Aortic smooth muscle cell (primary cell): ENCODE measurements around a stretch of chr1.

DNA sequence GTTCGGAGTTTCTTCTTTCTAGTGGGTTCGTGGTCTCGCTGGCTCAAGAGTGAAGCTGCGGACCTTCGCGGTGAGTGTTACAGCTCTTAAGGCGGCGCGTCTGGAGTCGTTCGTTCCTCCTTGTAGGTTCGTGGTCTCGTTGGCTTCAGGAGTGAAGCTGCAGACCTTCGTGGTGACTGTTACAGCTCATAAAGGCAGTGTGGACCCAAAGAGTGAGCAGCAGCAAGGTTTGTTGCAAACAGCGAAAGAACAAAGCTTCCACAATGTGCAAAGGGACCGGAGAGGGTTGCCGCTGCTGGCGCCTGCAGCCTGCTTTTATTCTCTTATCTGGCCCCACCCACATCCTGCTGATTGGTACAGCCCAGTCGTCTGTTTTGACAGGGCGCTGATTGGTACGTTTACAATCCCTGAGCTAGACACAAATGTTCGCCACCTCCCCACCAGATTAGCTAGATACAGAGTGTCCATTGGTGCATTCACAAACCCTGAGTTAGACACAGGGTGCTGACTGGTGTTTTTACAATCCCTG, 14.8 kb downstream of the DISC1 start:
- RRBS: no CpG with 5 or more reads among the region's 22 CpGs

GRCh38 chr1:231818183-231818631, 191.6 kb downstream of the DISC1 start:
- RRBS: no CpG with 5 or more reads among the region's 6 CpGs

- RRBS: no CpG with 5 or more reads among the region's 2 CpGs
These were observed 40.7 kb upstream of the MAP10 start for GRCh38 chr1:232764403-232764939.

DNA sequence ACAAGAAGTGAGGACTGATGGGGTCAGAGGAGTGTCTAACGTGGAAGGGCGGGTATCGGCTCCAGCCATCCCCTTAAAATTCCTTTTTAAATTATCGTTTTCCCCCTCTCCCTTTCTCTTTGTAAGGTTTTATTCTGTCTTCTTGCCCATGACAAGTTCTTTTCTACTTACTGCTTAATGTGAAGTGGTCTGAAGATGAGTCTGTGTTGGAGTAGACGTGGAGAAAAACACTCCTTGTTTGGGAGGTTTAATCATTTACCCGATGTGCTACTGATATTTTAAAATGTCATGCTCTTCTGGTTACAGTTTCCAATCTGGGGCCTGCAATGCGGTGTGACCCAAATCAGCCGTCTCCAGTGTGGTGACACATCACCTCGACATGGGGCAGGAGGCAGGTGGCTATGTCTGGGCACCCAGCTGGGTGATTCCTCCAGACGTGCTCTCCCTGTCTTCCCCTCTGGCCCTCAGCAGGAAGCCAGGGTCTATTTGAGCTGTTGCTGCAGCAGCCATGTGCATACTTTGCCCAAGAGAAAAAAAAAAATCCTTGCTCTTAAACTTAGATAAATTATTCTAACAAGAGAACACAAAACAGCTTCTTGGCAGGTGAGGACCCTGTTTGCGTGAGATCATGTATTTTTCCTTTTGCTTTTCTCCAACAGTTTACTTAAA, 39.0 kb upstream of the MAP10 start:
- RRBS: no CpG with 5 or more reads among the region's 11 CpGs

DNA sequence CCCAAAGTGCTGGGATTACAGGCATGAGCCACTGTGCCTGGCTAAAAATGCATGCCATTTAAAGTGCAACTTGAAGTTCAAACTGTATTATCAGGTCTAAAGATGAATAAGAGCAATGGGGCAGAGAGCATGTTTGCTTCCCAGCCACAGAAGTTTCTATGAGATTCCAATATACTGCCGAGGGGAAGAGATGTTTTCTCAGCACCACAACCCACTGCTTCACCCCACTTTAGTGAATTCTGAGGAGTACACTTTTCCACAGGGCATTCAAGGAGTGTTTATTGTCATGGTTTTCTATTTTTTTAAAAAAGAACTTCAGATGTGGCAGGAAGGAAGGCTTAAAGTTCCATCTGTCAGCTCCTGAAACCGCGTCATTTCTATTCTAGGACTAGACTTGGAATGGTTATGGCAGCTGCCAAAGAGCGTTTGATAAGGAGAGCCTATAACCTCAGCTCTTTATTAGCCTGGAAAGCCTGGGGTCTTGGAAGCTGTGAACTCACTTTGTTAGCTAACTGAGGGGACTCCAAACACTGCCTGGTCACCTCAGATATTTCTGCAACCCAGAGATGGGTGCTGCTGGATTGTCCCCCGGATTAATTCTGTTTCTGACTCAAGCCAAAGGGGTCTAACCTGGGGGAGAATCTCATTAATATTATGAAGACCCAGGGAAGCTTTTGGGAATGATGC, 80.2 kb downstream of the KCNK1 start:
- RRBS: no CpG with 5 or more reads among the region's 5 CpGs

DNA sequence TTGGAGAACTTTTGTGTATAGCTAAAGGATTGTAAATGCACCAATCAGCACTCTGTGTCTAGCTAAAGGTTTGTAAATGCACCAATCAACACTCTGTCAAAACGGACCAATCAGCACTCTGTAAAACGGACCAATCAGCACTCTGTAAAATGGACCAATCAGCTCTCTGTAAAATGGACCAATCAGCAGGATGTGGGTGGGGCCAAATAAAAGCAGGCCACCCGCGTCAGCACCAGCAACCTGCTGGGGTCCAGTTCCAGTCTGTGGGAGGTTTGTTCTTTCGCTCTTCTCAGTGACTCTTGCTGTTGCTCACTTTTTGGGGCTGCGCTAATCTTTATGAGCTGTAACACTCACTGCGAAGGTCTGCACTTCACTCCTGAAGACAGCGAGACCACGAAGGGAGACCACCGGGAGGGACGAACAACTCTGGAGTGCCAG, 110.3 kb downstream of the KCNK1 start:
- RRBS: no CpG with 5 or more reads among the region's 11 CpGs

GRCh38 chr1:234114768-234115075, 210.2 kb downstream of the SLC35F3 start:
- RRBS: no CpG with 5 or more reads among the region's 8 CpGs

GRCh38 chr1:234213732-234214654, 159.3 kb upstream of the COA6 start:
- RRBS: 3% methylated on average over 22 of the region's 60 CpGs

GRCh38 chr1:234214950-234215558, 158.2 kb upstream of the COA6 start:
- RRBS: no CpG with 5 or more reads among the region's 13 CpGs

DNA sequence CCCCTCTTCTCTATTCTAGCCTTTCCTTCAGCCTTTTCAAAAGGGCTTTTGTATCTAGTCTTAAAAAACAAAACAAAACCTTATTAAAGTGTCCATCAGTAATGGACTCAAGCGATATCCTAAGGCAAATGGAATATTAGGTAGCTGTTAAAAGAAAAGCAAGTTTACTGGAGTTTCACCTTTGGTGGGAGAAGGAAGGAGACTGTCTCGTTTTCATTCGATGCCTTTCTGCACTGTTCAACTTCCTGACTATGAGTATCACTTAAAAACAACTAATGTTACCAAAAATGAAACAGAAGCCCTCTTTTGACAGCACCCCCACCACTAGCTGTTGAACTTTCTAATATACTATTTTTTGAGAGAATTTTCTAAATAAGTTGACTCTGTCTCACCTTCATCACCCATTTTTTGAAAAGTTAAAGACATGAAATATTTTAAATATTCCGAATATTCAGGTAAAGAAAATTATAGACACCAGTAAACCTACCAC, 28.8 kb downstream of the COA6 start:
- RRBS: no CpG with 5 or more reads among the region's 4 CpGs

DNA sequence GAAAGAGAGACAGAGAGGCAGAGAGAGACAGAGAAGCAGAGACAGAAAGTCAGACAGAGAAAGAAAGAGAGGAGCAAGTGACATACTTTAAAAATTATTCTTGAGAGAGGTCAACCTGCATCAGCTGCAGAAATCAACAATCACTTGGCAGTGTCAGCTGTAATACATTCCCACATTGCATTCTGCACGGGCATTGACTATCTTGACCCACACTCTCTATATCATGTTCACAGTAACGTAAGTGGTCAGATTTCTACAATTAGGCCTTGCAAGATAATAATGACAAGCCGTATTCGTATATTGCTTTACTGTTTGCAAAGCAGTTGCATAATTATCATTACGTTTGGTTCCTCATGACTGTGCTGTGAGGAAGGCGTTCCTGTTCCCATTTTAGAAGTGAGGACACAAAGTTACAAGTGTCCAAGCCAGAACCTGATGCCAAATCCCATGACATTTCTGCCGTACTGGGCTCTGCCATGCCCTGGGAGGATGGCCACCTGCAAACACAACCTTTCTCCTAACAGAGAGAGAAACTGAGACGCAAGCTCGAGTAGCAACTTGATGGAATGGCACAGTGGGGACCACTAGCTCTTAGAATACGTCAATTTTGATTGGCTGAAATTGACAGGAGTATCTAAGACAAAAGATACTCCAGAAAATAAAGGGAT, 53.5 kb upstream of the TARBP1 start:
- RRBS: no CpG with 5 or more reads among the region's 10 CpGs

- RRBS: no CpG with 5 or more reads among the region's 6 CpGs
These were observed 56.8 kb upstream of the TARBP1 start for GRCh38 chr1:234535800-234536235.

DNA sequence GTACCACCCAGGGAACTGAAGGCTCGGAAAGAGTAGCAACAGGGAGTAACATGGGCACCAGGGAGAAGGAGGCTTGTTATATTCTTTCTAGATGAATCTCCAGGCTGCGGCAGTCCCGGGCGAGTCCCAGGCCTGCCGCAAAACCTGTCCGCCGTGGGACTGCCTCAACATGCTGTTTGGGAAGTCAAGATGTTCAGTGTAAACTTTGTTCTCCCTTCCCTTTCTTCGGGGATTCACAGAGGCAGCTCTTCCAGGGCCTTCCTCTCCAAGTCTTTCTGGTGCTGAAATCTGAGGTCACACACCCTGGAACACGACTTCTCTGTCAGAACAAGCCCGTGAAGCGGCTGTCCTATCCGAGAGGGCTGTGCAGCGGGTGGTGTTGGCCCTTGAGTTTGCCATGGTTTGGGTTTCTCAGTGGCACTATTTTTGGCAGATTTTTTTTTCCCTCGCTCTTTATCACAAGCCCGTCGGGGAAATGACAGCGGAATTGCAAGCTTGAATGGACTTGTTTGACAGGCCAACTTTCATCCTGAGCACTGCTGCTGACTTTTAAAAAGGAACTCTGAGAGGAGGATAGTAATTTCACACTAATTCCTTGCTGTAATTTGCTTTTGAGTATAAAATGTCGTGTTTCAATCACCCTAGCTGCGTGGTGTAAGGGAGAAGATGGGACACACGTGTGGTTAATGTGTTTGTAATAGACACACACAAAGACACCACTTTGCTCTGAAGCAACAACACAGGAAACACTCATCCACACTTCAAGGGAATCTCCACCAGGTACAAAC, 60.0 kb upstream of the TARBP1 start:
- RRBS: no CpG with 5 or more reads among the region's 20 CpGs

GRCh38 chr1:234582266-234582642, 27.7 kb downstream of the IRF2BP2 start:
- RRBS: no CpG with 5 or more reads among the region's 5 CpGs

GRCh38 chr1:234583732-234584916, 25.9 kb downstream of the IRF2BP2 start:
- RRBS: 32% methylated on average over 2 of the region's 15 CpGs

GRCh38 chr1:234746642-234747086, 136.7 kb upstream of the IRF2BP2 start:
- RRBS: no CpG with 5 or more reads among the region's 7 CpGs

DNA sequence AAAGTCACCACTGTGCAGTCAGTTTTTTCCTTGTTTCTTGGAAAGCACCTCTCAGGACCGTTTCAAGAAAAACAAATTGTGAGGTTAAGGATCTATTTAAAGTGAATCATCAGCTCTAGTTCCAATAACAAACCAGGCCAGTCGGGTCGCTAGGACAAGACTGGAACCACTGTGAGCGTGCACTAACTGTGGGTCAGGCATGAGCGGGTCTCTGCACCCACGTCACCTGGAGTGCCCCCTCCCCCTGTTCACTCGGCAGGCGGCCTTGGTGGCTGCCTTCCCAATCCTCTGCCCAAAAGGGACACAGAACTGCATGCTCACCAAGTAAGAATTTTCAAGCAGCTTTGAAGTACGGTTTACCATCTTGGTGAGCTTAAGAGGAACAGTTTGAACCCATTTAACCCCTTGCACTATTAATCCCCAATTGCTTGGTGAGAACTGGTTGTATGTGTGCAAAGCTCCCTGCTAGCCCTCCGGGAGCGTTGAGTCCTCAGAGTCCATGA, 199.6 kb upstream of the IRF2BP2 start:
- RRBS: no CpG with 5 or more reads among the region's 11 CpGs

DNA sequence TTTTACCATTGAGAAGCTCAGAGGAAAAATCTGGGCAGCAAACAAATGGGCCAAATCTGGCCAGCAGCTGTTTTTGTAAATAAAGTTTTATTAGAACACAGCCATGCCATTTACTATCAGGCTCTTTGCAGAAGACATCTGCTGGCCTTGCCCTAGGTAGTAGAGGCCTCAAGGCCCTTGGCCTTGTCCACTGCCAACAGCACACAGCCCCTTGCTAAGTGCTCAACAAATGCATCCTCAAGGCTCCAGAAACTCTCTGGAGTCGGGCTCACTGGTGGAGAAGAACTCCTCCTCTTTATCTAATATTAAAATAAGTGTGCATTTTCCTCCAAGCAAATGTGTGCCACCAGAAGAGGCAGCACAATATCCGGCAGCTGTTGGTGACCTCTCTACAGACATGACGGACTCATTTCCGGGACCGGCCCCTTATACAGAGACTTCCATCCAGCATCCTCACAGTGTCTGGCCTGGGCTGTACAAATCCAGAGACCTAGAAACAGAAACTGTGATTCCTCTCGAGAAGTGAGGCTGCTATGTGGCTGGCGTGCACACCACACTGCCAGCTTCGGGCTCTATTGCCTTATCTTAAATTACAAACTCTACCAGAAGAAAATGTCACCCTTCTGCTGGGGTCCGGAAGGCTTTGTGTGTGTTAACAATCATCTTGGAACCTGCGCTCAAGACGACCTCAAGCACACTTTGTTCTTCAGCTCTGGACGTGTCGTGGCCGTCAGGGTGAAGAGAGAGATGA, 203.9 kb downstream of the TOMM20 start:
- RRBS: 74% methylated on average over 2 of the region's 14 CpGs

- RRBS: no CpG with 5 or more reads among the region's 4 CpGs
These were observed 93.8 kb downstream of the TOMM20 start for GRCh38 chr1:235034760-235035317.

DNA sequence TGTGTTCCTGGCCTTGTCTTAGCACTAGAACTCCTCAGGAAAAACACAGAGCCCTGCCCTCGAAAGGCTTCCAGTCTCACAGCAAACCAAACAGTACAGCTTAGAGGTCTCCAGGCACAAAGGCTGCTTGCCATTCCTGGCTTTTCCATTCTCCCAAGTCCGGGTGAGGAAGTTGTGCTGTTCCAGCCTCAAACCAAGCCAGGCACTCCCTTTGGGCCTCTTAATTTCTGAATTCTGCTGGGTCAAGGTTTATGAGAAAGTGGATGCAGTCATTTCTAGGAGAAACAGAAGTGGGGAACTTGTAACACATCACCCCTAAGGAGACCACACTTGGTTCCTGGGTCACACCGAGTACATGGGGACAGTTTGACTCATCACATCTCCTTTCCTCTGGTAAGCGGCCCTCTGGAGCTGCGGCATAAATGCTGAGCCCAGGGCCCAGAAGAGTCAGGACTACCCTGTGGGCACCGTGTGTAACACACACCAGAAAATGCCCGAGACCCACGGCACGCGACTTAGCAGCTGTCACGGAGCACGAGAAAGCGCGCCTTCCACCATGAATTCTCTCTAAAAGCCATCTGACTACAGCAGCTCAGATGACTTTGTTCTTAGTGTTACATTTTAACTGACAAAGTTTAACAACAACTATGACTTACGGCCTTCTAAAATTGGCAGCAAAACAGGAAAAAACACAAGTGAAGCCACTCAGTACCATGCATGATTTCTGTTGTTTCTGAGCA, 51.1 kb downstream of the TOMM20 start:
- RRBS: no CpG with 5 or more reads among the region's 15 CpGs